ENCODE data around the genes NXPH4 and KIF5A.

DNA sequence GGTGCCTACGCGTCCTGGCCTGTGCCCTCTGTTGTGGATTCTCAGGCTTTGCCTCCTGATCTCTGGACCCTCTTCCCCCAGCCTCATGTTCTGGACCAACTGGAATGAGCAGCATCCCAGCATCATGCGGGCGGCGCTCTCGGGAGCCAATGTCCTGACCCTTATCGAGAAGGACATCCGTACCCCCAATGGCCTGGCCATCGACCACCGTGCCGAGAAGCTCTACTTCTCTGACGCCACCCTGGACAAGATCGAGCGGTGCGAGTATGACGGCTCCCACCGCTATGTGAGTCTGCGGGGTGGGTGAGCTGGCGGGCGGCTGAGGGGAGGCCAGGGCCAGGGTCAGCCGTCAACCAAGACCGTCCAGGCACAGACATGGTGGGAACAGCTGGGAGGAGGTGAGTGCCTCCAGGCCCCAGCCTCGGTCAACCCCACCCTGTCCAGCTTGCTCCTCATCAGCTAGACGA, 25.8 kb upstream of the NXPH4 start:
- PRO-cap: no peak
- RAMPAGE, long total RNA: no peak

GRCh38 chr12:57193415-57193759, 23.2 kb upstream of the NXPH4 start:
- PRO-cap: no peak
- RAMPAGE, long total RNA: no peak

GRCh38 chr12:57210013-57210674, 6.5 kb upstream of the NXPH4 start:
- PRO-cap: no peak
- RAMPAGE, long total RNA: no peak

- PRO-cap: unidirectional peak, plus-strand start at chr12:57215922; unidirectional peak, plus-strand start at chr12:57215951
- RAMPAGE, long total RNA: no peak
These were observed 850 bp upstream of the NXPH4 start for GRCh38 chr12:57215659-57216229.

GRCh38 chr12:57216230-57217089, at the start of gene NXPH4:
Gene NXPH4, plus strand, starts transcription at chr12:57216794.
- PRO-cap: bidirectional peak, plus-strand start at chr12:57216794, minus-strand start at chr12:57216518
- RAMPAGE, long total RNA: no peak

DNA sequence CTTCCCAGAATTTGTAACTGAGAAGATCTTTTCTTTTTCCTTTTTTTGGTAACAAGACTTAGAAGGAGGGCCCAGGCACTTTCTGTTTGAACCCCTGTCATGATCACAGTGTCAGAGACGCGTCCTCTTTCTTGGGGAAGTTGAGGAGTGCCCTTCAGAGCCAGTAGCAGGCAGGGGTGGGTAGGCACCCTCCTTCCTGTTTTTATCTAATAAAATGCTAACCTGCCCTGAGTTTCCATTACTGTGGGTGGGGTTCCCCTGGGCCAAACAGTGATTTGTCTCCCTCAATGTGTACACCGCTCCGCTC, 2.5 kb downstream of the NDUFA4L2 start:
- PRO-cap: no peak
- RAMPAGE, long total RNA: no peak

- PRO-cap: no peak
- RAMPAGE, long total RNA: no peak
These were observed 10.3 kb downstream of the R3HDM2 start for GRCh38 chr12:57420408-57421133.

DNA sequence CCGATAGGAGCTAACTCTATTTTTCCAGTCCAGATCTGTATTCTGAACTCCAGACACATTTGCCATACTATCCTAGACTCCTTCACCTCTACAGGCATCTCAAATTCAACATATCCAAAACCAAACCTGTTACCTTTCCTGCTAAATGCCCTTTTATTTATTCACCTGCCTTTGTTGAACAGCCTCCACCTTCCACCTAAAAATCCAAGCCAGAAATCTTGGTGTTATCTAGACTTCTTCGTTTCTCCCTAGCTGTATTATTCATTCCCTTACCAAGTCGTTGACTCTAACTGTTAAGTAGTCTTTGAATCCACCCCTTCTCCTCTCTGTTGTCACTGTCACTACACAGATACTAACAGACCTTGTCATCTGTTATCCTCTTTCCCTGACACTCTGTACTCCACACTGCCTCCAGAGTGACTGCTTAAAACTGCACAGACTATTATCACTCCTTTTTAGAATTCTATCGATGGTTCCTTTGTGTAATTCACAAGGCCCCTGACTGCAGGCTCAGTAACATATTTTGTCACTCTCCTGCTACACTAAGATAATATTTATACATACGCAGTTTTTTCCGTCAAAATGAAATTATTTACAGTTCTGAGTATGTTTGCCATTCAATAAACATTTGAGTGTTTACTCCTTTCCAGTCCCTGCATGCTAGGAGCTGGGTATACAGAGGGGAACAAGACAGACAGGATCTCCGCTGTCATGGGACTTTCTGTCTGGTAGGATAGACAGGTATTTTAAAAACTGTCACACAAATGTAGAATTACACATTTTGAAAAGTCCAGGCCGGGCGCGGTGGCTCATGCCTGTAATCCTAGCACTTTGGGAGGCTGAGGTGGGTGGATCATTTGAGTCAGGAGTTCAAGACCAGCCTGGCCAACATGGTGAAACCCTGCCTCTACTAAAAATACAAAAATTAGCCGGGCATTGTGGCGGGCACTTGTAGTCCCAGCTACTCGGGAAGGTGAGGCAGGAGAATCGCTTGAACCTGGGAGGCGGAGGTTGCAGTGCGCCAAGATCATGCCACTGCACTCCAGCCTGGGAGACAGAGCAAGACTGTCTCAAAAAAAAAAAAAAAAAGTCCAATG, 3.7 kb downstream of the MARS1 start:
- PRO-cap: no peak
- RAMPAGE, long total RNA: no peak

DNA sequence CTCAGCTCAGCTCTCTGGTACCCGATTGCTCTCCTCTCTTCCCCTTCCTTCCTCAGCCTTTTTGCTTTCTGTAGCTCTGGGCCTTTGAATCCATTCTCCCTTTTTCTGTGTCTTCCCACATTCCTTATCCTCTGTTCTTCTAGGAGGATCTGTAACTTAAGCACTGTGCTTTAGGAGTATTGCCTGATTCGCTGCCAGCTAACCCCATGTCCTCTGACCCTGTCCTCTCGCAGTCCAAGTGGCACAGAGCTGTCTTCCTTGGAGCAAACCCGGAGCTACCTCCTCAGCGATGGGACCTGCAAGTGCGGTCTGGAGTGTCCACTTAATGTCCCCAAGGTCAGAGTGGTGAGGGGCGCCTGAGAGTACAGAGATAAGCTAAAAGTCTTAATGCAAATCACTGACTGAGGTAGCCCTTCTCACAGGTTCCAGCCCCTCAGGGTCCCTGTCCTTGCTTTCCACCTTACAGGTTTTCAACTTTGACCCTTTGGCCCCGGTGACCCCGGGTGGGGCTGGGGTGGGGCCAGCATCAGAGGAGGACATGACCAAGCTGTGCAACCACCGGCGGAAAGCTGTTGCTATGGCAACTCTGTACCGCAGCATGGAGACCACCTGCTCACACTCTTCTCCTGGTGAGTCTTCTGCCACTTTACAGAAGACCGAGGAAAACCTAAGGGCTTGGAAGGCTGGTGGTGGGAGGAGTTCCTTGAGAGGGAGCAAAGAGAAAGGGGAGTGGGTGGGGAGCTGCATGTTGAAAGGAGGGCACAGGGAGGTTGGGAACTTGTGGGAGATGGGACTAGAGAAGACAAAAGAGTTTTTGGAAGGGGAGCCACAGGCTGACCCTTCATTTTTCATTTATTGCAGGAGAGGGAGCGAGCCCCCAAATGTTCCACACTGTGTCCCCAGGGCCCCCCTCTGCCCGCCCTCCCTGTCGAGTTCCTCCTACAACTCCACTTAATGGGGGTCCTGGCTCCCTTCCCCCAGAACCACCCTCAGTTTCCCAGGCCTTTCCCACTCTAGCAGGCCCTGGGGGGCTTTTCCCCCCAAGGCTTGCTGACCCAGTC, 2.2 kb downstream of the MBD6 start:
- PRO-cap: no peak
- RAMPAGE, long total RNA: no peak

GRCh38 chr12:57532470-57533406, 10.1 kb downstream of the MBD6 start:
- PRO-cap: no peak
- RAMPAGE, long total RNA: no peak

DNA sequence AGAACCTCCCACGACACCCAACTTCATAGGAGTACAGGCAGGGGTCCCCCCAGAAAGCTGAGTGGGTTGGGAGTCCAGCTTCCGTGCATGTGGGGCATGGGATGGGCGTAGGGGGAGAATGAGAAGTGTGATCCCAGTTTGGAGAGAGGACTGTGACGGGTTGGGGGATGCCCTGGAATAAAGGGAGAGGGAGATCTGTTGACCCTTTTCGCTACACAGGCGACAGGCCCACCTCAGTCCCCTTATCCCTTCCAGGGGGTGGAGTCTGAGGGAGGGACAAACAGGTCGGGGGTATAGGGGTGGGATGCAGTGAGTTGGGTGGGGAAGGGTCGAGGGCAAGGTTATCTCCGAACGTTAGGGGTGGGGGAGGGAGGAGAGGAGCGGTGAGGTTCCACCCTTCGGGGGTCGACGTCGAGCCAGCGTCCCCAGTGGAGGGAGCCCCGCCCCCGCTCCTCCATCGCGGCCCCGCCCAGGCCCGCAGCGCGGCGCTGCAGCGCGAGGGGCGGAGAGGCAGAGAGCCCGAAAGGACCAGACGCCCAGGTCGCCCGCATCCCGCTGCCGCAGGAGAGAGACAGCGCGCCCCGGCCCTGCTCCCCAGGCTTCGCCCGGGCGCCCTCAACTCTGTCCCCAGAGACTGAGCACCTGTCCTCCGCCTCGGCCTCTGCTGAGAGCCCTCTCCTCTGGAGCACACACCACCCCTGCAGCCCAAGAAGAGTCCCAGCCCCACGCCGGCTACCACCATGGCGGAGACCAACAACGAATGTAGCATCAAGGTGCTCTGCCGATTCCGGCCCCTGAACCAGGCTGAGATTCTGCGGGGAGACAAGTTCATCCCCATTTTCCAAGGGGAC, at the start of gene KIF5A:
Gene KIF5A (plus strand): TSS at position 513 of the 851 bp plus-strand sequence.
- PRO-cap: bidirectional peak, plus-strand start at position 513 of the sequence, minus-strand start at position 454 of the sequence
- RAMPAGE, long total RNA: no peak

- PRO-cap: no peak
- RAMPAGE, long total RNA: no peak
These were observed 1.8 kb downstream of the ARHGEF25 start for GRCh38 chr12:57612769-57613756.

GRCh38 chr12:57722888-57723521, 15.5 kb downstream of the AGAP2 start:
- PRO-cap: no peak
- RAMPAGE, long total RNA: no peak

GRCh38 chr12:57727389-57728133, 11.0 kb downstream of the AGAP2 start:
- PRO-cap: no peak
- RAMPAGE, long total RNA: no peak

DNA sequence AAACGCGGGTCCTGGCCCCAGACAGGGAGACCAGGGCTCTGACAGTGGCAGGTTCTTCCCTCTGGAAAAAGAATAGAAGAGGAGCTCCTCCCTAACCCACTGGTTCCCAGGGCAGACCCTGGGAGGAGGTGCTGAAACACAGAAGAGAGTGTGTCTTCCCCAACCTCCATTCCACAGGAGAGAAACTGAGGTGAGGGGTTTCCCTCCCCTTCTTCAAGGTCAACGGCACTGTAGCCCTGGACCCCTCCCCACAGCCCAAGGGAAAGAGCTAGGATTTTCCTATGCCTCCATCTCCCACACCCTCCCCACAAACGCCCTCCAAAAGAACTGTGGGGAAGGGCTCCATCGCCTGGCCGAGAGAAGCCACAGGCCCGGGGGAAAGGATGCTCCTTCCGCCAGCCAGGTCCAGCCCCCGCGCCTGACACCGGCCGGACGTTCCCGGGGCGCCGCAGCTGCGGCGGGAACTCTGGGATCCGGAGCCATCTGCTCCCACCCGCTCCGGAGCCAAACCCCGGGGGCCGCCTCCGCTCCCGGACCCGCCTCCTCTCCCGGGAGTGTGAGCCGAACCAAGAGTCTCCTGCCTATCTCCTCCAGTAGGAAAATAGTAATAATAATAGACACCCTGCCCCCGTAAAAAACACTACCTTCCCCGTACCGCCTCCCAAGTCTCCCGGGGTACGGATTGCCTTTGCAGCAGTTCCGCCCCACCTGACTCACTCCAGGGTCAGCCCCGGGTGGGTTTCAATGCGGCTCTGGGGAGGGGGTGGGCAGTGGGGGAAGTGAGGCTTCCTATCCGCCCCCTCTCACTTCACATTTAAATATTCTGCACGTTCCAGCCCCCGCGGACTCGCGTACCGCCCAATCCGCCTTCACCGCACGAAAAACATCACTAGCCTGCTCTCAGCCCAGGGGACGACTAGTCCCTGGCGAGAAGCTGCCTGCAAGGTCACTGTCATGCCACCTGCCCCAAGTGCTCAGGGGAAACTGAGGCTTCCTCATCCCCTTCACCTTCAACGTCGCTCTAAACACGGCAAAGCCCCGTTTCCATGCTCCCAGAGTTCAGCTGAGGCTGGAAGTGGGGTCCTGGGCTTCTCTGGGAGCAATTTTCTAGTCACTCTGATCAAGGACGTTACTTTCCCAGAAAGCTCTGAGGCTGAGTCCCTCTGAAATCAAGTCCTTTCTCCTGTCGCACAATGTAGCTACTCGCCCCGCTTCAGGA, 2.4 kb downstream of the AGAP2 start:
- PRO-cap: no peak
- RAMPAGE, long total RNA: no peak

DNA sequence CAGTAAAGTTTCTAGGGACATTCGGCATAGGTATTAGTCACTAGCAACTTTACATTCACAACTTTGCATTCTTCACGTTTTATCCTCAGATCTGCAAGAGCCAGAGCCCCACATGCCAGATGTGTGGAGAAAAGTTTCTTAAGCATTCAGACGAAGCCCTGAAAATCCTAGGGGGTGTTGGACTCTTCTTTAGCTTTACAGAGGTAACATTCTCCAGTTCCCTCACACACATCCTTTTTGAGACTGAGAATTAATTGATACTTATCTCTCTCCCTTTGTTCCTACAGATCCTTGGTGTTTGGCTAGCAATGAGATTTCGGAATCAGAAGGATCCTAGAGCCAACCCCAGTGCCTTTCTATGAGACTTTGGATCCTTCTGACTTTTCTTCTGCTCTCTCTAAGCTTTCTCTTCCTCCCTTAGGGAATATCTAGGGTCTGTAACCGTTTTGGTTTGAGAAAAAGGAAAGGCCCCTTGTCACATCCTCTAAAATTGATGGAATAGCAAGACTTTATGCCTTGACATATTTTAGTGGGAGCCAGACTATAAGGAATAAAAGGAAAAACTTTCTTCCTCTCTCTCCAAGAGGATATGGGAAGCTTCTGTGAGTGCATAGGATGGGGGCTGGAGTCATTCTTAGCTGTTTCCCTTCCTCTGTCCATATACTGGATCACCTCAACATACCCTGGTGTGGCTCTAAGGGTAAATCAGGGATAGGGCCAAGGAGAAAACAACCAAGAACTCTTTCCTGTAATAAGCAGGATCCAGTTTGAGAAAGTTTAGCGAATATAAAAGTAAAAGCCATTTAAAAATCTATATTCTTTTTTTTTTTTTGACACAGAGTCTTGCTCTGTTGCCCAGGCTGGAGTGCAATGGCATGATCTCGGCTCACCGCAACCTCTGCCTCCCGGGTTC, 2.3 kb downstream of the TSPAN31 start:
- PRO-cap: no peak
- RAMPAGE, long total RNA: no peak

DNA sequence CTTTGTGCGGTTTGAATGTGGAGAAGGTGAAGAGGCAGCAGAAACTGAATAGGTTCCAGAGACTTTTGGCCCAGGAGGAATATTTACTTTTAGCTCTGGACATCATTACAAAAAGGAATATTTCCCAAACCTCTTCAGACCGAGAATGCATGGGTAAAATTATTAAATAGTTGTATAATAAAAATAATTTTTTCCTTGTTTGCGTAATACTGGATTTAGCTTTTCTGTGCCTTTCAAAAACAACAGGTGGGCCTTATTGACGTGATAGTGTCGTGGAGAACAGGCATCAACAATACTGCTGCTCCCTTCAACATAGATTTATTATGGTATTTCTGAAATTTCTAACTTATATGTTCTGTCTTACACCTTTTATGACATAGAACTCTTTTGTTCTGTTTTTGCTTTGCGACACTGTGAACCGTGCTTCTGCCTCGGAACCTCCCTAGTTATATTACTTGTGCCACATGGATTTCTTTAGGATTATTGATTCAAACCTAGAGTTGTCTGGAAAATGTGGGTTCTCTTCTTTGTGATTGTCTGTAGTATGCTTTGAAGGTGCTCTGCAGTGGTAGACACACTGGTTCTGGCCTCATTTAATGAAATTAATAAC, 14.1 kb downstream of the TSFM start:
- PRO-cap: no peak
- RAMPAGE, long total RNA: no peak

- PRO-cap: no peak
- RAMPAGE, long total RNA: no peak
These were observed 6.6 kb upstream of the AVIL start for GRCh38 chr12:57824762-57825919.

GRCh38 chr12:59078802-59079421, 158.6 kb upstream of the LRIG3 start:
- PRO-cap: no peak
- RAMPAGE, long total RNA: no peak

GRCh38 chr12:59597326-59597829, 1.5 kb downstream of the SLC16A7 start:
- PRO-cap: no peak
- RAMPAGE, long total RNA: no peak